SK-N-MC (cell line): Measurements from ENCODE around the genes IL18 and BCO2.

DNA sequence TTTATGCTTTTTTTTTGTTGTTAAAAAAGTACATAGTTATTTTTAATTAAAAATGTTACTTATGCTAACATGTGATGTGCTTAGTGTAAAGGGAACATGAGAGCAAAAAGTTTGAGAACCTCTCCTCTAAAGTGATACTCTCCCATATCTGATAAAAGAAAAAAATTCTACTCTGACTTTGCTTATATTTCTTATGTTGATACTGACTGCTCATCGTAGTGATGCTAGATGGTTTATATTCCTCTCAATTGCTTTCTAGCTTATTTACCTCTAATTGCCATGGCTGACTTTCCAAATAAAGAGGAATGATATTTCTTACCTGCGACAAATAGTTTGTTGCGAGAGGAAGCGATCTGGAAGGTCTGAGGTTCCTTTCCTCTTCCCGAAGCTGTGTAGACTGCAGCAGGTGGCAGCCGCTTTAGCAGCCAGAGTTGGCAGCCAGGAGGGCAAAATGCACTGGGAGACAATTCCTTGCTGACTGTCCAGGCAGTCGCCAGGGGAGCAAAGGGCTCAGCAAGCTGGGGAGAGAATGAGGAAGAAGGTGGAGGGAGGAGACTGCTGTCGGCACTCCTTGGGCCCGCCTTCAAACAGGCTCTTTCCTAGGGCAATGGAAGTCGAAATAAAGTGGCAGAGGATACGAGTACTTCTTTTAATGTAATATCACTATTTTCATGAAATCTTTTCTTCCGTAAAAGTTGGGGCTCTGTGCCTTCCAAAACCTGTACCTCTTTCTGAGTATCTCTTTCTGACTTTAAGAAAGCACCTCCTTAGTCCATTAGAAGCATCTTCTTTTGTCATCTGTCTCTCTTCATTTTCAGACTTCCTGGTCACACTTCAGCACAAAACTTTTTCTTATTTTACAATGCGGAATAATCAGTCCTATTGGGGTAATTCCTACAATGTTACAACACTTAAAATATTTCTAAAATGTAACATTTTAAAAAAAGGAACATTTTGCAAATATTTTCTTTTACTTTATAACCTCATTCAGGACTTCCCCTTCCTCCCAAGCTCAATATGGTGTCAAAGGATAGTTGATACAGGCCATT, at the start of gene IL18:
Gene IL18, minus strand, starts transcription at position 508 of the 1,049 bp plus-strand sequence.
- RRBS = no CpG with 5 or more reads among the region's 13 CpGs

- RRBS = no CpG with 5 or more reads among the region's 14 CpGs
These were observed at the start of gene BCO2 for GRCh38 chr11:112174955-112175978. Gene BCO2, plus strand, starts transcription at chr11:112175512.

DNA sequence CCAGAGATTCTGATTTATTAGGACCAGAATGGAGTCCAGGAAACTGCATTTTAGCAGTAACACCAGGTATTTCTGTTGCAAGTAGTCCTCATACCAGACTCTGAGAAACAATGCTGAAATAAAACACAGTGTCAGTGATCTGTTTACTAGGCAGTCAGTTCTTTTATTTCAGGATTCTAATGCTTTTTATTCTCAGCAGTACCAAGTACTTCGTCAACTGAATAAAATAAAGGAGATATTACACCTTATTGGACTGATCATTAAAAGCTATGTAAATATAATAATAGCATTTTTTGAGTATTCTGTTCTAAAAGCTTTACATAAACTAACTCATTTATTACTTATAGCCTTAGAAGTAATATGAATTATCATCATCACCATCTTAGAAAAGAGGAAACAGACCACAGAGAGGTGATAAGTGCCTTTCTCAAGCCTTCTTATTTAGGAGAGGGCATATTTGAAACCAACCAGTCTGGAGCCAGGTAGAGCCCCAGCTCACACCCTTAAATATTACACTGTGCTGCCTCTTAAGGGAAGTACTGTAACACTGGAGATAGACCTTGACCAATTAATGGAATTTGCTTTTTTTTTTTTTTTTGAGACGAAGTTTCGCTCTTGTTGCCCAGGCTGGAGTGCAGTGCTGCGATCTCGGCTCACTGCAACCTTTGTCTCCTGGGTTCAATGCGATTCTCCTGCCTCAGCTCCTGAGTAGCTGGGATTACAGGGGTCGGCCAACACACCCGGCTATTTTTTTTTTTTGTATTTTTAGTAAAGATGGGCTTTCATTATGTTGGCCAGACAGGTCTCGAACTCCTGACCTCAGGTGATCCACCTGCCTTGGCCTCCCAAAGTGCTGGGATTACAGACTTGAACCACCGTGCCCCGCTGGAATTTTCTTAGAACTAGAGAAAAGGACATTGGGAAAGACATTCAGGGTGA, 2.3 kb downstream of the BCO2 start:
- RRBS = no CpG with 5 or more reads among the region's 11 CpGs

- RRBS = no CpG with 5 or more reads among the region's 4 CpGs
These were observed 12.5 kb upstream of the PTS start for GRCh38 chr11:112213742-112214139.

- RRBS = no CpG with 5 or more reads among the region's 4 CpGs
These were observed 4.6 kb upstream of the PTS start for GRCh38 chr11:112221482-112222078.

DNA sequence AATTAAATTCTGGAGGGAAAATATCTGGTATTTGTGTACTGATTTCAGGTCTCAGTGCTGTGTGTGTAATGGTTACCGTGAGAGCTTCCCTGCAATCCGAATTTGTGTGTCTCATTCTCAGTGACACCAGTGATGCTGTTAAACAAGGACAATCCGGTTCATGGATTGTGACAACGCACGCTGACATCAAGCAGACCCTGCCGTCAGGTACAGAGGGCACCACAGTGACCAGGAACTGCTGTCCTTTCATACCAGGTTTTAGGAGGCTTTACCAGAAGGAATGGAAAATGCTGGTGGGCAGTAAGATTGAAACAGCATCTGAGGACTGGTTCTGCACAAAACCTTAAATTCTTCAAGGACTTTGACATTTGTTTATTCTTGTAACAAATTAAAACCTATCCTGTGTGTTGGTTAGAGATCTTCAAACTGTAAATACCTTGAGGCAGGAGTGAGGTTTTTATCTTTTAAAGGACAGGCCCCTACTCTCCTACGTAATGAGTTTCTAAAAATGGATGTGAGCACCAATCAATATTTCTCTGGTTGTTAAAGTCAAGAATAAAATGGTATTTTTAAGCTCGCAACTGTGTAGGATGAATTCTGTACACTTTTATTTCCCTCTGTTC, 30.6 kb upstream of the PLET1 start:
- RRBS = no CpG with 5 or more reads among the region's 8 CpGs

- RRBS = no CpG with 5 or more reads among the region's 5 CpGs
These were observed 61.8 kb upstream of the PLET1 start for GRCh38 chr11:112322424-112322891.

DNA sequence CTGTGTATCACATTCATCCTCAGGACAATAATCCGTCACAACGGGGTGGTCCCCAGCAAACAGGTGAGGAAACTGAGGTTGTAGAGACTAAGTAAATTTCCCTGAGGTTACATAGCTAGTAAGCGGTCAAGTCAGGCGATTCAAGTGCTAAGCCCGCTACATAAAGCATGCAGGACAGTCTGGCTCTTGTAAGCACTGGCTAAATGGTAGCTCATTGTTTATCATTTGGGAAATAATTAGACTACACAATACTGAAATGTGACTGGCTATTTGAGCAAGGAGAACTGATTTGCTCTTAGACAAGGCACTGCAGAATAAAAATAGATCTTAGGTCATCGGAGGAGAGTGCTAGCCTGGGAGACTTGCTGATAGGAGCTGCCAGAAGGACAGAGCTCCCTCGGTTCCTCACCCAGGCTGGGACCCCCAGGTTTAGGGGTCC, 184.5 kb upstream of the NCAM1 start:
- RRBS = no CpG with 5 or more reads among the region's 7 CpGs

DNA sequence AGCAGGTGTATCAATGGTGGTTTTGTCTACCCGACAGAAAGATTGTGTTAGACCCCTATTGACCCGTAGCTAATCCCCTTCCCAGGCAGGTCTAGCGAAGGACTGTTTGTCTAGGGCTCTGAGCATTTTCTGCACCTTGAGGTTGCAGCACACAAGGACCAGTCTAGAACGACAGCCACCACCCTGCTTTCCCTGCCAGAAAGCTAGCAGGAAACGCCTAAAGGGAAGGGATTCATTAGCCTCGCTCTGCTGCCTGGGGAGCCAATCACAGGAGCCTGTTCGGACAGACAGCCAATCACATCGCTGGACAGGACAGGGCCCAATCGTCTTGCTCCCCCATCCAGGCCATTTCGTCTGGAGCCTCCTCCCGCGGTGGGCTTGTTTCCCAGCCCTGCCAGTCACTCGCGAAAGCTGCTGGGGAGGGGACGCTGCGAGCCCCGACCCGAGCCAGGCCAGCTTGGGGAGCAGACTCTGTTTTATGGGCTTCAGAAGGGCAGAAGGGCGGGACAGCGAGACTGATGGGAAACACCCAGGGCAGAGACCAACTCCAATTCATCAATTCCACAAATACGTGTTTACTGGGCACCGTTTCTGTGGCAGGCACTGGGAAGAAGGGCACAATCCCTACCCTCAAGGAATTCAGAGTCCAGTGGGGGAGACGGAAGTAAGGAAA, 79.8 kb upstream of the NCAM1 start:
- RRBS = no CpG with 5 or more reads among the region's 23 CpGs

GRCh38 chr11:113275163-113275748, 39.1 kb upstream of the TTC12 start:
- RRBS = no CpG with 5 or more reads among the region's 15 CpGs

GRCh38 chr11:113980895-113981186, 5.9 kb downstream of the HTR3A start:
- RRBS = no CpG with 5 or more reads among the region's 5 CpGs

DNA sequence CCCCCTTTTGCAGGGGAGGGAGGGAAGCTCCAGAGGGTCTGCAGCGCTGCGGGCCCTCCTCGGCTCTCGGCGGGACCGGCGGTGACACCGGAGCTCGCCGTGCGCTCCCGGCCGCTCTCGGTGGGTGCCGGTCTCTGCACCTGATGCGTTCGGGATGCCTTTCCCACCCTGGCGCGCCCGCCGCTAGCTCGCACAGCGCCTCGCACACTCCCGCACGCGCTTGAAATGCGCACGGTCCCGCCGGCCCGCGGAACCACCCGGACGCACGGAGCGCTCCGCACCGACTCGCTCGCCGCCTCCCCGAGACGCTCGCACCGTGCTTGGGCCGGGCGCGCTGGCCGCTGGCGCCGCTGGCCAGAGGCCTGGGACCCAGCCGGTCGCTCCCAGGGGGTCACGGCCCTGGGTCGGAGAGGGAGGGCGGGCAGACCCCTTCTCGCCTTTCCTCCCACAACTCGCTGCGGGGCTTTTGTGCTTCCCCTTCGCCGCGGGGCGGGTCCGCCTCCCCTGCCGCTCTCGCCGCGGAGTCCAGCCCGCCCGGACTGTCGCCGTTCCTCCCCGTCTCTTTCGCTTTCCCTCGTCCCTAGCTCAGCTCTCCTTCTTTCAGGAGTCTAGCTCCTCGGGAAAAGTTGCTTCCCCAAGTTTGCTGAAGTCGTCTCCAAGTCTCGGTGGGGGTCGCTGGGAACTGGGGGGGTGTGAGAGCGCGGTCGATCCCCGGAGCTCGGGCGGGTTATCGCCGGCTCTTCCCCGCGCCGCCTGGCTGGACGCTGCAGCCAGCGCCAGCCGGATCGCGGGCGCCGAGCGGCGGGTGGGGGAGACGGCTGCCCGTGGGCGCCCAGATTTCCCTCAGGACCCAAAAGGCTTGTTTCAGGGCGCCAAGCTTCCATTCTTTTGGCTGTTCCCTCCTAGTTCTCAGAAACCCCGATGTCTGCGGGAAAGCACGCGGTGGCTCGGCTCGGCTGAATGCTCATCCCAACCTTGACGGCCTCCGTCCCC, 1.2 kb downstream of the ZBTB16 start:
- RRBS = 2% methylated on average over 34 of the region's 112 CpGs

DNA sequence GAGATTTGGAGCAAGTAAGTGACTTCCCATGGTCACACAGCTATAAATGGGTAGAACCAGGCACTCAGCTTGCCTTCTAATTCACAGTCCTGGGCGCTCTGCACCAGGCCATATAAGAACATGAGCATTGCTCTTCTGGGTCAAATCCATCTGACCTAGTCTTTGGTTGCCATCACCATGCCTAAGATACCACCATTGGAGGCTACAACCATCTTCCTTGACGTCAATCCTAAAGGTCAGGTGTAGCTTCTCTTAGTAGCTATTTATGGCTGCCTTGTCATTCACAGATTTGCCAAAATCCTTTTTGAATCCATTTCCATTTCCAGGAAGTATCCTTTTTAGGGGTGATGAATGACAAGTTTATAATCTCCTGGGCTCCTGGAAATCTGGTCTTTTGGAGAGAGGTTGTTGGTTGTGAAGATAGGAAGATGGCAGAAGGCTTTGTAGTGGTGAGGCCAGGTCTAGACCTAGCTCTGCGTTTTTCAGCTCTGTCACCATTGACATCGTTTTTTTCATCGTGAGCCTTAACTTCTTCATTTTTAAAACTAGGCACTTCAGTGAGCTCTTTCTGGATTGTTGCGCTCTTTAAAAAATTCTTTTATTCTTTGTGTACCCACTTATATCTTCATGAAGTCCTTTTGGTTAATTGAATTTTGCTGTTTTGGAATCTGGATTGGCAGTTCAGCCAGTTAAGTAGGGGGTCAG, 11.2 kb downstream of the ZBTB16 start:
- RRBS = no CpG with 5 or more reads among the region's 6 CpGs

- RRBS = 37% methylated on average over 2 of the region's 20 CpGs
These were observed 14.1 kb downstream of the ZBTB16 start for GRCh38 chr11:114073200-114074465.

- RRBS = no CpG with 5 or more reads among the region's 6 CpGs
These were observed 20.0 kb downstream of the ZBTB16 start for GRCh38 chr11:114079494-114080007.

DNA sequence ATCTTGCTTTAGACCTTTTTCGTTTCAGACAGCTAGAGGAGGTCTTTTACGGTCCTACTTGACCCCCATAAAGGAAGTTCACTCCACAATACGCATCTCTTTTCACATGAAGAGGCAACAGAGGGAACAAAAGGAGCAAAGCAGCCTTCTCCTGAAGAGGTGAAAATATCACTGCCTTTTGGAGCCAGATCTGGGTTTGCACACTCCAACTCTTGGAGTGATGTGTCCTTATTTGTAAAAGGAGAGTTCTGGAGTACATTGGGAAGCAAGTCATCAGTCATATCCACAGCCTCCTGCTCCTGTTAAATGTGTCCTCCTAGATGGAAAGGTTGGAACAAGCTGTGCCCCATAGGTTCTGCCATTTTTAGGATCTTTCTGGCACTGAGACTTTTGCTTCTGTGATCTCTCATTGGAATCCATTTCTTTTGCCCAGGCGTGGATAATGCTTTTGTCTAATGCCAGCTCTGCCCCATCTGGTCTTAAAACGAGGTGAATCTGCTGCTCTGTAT, 66.3 kb downstream of the ZBTB16 start:
- RRBS = no CpG with 5 or more reads among the region's 5 CpGs

DNA sequence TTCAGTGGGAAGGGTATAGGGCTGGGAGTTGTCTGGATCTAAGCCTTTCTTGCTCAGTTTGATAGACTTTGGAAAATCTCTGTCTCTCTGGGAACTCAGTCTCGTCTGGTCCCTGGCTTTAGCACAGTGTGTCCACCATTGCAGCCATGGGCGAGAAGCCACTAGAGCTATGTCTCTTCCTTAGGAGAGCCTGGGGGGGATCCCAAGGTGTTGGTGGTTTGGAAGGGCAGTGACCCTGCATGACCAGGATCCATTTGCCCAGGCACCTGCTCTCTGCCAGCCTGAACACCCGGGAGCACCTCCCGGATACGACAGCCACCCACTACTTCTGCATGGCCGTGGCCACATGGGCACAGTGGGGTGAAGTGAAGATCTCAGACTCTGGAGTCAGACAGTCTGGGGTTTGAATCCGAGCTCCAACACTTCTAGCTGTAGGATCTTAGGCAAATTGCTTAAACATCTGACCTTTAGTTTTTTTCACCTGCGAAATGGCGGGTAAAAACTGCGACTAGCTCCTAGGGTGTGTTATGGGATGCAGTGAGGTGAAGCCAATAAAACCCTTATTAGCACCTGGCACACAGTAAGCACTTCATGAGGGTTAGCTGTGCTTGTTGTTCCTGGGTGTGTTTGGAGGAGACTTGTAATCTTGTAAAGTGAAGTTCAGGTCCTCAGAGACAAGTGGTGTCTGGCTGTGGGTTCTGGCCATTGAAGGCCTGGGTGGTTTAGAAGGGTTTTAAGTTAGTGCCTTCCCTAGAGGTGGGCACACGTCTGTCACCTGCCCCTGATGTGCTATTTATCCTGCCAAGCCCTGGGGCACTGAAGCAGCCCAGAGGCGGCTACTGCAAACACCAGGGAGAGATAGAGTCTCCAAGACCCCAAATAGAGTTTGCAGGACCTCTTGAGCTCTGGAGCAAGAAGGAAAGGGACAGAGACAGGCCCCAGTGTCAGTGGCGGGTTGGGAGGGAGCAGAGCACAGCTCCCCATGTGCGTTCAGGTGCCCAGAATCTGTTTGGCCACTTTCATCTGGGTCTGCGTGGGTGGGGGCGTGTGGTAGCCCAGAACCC, 68.9 kb downstream of the ZBTB16 start:
- RRBS = no CpG with 5 or more reads among the region's 16 CpGs

DNA sequence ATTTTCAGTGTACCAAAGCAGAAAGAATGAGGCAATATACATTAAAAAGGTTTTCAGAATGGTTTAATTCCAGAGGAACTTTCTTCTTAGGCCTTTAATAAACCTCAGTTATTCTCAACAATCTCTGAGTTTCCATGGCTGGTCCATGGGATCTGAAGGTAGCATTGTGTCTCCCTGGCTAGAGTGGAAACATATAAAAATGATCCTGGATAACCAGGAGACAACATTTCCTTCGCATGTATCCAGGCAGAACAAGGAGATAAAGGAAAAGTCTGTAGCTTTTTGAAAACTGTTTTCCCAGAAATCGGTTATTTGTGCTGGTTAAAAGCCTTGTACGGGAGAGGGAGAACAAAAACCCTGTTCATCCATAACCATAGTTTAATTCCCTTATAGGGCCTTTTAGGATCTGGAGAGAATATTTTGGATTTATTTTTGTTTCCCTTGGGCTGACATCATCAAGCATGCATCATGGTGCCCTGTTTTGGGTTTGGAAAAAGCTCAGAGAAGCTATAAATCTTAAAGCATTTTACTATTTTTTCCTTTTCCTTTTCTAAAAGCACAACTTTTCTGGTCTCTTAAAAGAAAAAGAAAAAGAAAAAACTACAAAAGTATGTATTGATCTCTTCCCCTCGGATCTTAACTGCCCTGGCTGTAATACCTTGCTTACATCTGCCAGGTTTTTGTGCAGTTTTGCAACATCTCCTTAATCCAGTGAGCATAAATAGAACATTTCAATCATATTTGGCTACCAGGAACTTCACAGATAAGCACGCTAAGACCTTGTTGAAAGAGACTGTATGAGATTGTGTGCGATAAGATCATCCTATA, 87.8 kb downstream of the ZBTB16 start:
- RRBS = no CpG with 5 or more reads among the region's 6 CpGs

DNA sequence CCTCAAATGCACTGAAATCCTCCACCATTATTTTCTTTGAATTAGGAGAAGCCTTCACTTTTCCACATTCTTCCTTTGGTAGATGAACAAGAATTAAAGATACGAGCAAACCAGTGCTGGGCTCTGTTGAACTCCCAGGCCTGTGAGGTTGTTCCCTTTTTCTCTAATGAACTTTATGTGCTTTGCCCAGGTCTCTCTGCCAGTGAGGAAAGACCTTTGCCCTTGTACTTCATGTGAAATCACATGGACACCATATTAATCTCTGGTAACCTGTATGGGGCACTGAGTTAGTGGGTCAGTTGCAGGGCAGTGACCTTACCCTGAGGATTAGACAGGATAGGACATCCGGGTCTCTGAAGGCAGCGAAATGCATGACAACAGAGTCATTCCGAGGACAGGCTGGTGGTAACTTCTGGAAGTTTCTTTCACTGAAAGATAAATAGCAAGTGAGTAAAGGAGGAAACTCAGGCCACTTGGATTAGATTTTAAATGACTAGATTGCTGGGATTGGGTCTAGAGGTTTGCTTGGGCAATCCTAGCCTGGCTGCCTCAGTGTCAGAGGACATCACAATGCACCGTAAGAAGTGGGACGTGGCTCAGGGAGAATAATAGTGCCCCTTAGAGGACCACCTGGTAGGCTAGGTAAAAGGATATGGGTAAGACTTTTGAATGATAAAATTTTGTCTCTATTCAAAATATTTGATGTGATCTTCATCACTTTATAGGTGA, 93.8 kb downstream of the ZBTB16 start:
- RRBS = no CpG with 5 or more reads among the region's 6 CpGs

GRCh38 chr11:114175535-114176794, 116.5 kb downstream of the ZBTB16 start:
- RRBS = no CpG with 5 or more reads among the region's 19 CpGs